Spinal cord (tissue), 3 donors: ENCODE data around the genes ARHGAP17 and GTF3C1.

DNA sequence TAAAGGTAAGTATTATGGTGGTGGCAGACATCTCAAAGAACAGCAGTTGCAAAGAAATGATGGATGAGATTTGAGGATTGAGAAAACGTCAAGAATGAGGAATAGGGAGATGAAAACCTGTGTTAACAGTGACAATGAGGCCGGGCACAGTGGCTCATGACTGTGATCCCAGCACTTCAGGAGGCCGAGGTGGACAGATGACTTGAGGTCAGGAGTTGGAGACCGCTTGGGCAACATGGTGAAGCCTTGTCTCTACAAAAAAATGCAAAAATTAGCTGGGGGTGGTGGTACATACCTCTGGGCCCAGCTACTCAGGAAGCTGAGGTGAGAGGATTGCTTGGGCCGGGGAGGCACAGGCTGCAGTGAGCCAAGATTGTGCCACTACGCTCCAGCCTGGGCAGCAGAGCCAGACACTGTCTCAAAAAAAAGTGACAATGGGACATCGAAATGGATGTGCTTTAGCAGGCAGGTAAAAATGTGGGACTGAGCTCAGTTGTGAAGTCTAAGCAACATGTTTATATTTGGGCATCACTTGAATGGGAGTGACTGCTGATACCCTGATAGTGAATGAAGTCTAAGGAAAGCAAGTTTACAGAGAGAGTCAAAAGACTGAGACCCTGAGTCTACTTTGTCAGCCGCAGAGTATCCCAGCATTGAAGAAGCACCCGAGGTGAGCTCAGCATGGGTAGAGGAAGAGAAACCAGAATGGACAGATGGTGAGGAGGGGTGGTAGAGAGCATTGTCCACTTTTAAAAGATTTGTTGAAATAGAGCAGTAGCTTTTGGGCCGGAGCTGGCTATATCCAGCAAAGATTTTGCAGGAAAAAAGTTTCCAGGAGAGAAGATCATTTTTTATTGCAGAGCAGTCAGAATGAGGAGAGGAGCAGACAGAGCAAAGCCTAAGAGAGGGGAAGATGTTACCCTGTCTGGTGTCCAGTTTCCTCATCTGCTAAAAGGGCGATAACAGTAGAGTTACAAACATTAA is 43.3 kb upstream of the SLC5A11 start:
- PRO-cap, result no peak
- RAMPAGE, long total RNA, result no peak

DNA sequence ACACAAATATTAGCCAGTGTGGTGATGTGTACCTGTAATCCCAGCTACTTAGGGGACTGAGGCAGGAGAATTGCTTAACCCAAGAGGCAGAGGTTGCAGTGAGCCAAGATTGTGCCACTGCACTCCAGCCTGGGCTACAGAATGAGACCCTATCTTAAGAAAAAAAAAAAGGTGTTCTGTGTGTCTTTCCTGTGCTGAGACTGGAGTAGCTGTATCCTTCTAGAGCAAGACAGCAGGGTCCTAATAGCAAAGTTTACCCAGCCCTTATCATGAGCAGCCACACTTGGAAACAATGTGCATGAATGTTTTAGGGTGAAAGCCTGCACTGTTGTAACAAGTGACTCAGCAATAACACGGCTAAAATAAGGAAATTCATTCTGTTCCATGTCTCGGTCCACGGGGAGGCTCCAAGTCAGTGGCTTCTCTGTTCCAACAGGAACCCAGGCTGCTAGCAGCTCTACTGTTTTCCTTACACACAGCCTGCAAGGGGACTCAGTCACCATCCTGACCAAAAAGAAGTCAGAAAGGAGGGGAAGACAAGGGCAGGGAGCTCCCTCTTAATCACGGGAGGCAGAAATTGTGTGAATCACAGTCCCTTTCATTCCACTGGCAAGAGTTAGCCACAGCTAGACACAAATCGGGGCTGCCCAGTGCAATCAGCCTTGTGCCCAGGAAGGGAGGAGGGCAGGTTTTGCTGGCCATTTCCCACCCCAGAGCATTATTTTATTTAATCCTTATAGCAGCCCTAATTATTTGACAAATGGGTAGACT is 7.0 kb upstream of the SLC5A11 start:
- PRO-cap, result no peak
- RAMPAGE, long total RNA, result no peak

DNA sequence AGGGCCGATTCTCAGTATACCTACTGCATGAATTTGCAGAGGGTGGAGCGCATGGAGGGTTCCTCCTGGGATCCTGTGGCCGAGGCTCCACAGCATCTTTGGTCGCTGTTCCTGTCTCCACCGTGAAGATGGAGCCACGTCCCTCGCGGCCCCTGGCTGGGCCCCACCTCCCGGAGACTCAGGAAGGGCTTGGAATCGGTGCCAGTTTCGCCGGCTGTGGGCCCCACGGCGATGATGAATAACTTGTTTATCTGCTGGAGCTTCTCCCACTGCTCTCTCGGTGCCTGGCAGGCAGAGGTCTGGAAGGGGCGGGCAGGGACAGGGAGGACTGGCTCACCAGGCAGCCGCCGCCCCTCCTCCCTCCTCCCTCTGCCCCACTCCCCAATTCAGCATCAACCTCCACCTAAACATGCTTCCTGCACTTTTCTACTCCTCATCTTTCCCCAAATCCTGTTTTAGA is 8.1 kb downstream of the SLC5A11 start:
- PRO-cap, result no peak
- RAMPAGE, long total RNA, result no peak

GRCh38 chr16:24958020-24959196 is 56.8 kb downstream of the ARHGAP17 start:
- PRO-cap, result no peak
- RAMPAGE, long total RNA, result no peak

DNA sequence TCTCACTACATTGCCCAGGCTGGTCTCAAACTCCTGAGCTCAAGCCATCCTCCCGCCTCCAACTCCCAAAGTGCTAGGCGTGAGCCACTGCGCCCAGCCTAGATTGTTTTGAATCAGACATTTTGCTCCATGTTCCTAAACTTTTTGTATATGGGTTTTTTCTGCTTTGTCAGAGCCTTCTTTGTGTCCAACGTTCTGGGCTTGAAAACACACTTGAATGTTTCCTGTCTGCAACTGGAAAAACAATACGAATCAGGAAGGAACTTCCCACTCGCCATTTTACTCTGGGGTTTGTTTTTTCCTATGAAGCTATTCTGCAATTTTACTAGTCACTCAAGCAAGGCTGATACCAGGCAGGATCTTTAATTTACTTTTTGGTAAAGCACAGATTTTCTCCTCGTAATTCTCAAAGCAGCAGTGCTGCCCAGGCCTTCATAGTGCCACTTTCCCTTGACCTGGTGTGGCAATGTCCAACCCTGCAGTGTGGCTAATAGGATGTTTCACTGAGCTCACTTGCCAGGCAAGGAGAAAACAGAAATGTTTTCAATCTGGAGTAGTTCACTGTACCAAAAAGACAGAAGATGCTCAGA is 31.6 kb downstream of the ARHGAP17 start:
- PRO-cap, result no peak
- RAMPAGE, long total RNA, result no peak

DNA sequence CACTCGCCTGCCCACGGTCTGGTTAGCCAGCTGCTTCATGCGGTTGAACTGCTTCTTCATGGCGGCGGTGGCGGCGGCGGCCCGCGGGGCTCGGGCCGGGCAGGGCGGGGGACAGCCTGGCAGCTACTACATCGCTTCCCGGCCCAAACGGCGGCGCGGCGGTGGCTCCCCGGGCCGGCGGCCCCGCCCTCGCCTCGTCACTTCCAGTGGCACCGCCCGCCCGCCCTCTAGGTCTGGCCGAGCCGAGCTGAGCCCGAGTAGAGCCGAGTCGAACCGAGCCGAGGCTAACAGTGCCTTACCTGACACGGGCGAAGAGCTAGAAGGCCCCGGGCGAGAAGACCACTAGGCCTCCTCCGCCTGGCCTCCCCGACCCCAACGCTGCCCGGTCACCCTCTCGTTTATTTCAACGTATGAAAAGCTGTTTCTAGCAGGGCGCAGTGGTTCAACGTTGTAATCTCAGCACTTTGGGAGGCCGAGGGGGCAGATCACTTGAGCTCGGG is at the start of gene ARHGAP17:
Gene ARHGAP17, minus strand, starts transcription at position 168 of the 500 bp plus-strand sequence.
- PRO-cap, result no peak
- RAMPAGE, long total RNA, result no peak

GRCh38 chr16:25051841-25052349 is 36.7 kb upstream of the ARHGAP17 start:
- PRO-cap, result no peak
- RAMPAGE, long total RNA, result no peak

GRCh38 chr16:25256948-25257307 is 717 bp downstream of the ZKSCAN2 start:
- PRO-cap, result no peak
- RAMPAGE, long total RNA, result no peak

GRCh38 chr16:25918364-25918693 is 226.6 kb downstream of the HS3ST4 start:
- PRO-cap, result no peak
- RAMPAGE, long total RNA, result no peak

- PRO-cap, result no peak
- RAMPAGE, long total RNA, result no peak
Observed at GRCh38 chr16:27169480-27170154, 33.7 kb upstream of the KDM8 start.

- PRO-cap, result no peak
- RAMPAGE, long total RNA, result no peak
Observed at GRCh38 chr16:27199748-27200286, 3.5 kb upstream of the KDM8 start.

DNA sequence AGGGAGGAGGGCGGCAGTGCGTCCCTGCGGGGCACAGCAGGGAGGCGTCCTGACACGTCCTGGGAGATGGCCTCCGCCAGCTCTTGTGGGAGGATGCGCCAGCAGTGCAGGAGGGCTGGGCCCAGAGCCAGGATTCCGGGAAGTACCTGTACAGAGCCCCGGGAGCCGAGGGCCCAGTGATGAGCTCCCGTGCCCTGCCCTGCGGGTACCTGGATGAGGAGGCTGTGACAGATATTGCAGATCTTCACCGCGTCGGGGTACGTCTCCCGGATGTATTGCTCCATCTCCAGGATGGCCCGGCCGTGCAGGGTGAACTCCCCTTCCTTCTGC is 23.1 kb downstream of the KDM8 start:
- PRO-cap, result no peak
- RAMPAGE, long total RNA, result no peak

DNA sequence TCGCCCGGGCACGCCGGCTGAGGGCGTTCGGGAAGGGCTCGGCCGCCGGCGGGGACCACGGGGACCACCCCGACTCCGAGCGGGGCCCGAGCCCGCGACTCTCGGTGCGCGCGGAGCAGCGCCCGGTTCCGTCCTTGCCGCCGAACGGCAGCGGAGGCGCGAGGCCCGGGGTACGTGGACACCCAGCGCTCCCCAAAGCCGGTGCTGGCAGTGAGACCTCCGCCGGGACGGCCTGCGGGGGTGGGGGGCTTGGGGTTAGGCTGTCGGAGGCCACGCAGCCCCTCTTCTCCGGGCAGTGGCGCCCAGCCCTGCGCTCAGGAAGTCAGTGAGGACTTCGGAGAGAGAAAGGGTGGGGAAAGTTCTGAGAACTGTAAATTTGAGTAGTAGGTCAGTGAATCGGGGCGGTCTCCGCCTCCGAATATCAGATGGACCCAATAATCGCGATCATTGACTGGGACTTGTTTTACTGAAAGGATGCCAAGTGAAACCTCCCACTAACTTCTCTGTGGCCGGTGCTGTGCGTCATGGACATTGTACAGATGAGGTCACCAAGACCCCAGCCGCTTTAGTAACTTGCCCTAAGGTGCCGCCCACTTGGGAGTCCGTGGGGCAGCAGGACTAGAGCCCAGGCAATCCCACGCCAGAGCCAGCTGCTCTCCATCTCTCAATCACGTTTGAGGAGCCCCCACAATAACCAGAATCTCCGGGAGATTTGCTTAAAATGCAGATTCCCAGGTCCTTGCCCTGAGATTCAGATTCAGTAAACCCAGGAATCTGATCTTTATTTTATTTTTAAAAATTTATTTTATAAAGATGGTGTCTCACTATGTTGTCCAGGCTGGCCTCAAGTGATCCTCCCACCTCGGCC is 522 bp downstream of the IL4R start:
- PRO-cap, result no peak
- RAMPAGE, long total RNA, result no peak

DNA sequence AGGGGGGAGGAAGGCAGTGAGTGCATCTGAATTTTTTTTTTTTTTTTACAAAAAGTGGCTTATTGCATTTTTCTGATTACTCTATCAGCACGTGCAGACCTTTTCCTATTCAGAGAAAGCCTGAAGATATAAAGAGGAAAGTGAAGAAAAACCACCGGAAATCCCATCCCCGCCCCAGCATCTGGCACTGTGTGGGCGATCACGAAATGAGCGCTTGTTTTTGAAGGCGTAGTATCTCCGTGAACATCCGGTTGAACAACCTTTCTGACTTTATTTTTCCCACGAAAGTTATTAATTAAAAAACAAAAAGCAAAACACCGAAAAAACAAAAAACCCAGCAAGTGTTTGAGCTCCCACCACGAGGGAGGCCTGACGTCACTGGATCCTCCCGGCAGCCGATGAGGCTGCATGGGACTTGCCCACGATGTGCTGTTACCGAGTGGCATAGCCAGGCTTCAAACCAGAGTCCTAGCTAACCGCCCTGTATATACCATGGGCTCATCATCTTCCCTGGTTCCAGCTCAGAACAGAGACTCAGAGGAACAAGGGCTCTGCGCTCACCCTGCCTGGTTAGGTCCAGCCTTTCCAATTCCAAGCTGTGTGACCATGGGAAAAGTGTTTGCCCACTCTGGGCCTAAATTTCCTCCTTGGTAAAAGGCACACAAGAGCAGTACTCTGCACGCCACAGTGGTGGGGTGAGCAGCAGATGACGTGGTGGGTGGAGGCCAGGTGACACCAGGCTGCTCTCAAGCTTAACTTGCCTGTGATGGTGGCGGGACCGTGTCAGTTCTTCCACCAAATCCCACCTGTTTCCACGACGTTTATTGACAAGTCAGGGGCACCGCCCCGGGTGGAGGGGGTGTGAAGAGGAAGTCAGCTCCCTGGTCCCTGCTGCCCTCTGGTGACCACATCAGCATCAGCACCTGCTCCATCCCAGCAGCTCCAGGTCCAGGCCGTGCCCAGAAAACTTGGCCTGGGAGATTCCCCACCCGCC is 34.3 kb upstream of the IL21R start:
- PRO-cap, result no peak
- RAMPAGE, long total RNA, result no peak

GRCh38 chr16:27455557-27456186 is 53.7 kb downstream of the IL21R start:
- PRO-cap, result no peak
- RAMPAGE, long total RNA, result no peak

- PRO-cap, result no peak
- RAMPAGE, long total RNA, result start-site peak on the minus strand at chr16:27549893-27549906, 148 and 356 reads in 2 replicates
Observed at GRCh38 chr16:27549261-27550251, at the start of gene GTF3C1. Gene GTF3C1 (minus strand): TSS chr16:27549913.

- PRO-cap, result no peak
- RAMPAGE, long total RNA, result no peak
Observed at GRCh38 chr16:27575423-27575944, 25.5 kb downstream of the KATNIP start.

DNA sequence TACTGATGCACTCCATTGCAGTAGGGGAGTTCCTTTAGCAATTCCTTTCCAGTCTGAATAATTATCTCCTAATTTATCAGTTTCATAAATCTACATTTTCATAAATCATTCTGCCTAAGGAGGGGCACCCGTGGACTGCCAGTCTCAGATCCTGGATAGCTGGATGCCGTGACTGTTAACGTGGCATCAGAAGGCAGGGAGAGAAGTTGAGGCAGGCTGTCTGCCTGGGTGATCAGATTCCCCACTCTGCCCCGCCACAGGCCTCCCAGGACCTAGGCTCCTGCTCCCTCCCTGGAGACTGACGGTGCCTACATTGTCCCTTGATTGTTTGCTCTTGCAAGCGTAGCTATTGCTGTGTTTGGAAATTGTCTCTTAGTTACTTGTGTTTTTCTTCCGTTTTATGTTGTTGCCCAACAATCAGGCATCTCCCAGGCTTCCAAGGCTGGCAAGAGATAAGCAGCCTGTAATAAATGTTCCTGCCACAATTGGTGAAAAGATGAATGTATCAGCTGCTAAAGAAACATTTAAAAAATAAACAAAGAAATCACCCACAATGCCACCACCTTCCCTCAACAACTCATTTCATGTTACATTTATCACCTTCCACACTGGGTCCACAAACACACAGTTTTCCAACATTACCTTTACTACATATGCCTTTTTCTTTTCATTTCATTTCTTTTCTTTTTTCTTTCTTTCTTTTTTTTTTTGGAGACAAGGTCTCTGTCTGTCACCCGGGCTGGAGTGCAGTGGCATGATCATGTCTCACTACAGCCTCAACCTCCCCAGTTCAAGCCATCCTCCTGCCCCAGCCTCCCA is 75.4 kb downstream of the KATNIP start:
- PRO-cap, result no peak
- RAMPAGE, long total RNA, result no peak

DNA sequence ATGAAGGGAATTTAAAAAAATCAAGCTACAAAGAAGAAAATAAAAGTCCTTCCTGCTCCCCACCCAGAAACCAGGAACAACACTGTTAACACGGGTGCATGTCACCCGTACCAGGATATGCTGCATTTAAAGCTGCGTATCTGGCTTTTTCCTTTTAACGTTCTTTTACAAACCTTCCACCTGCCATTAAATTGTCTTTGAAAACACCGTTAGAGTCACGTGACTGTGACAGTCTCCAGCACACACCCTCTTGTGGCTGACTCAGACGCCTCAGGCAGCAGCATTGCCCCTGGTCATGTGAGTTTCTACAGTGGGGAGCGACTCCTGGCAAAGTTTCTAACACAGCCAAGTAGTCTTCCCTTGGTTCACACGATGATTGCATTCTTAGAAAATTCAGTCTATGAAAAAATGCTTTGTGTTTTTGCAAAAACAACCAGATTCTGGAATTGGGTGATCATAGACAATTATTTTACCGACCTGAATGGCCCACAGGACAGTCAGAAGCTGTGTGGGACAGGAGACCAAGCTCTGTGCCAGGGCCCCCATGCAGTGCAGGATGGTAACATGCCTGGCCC is 199.0 kb downstream of the KATNIP start:
- PRO-cap, result no peak
- RAMPAGE, long total RNA, result no peak

- PRO-cap, result no peak
- RAMPAGE, long total RNA, result no peak
Observed at GRCh38 chr16:28186659-28187357, 25.0 kb downstream of the XPO6 start.